GM19239 (cell line): ENCODE results near the genes ZNF236 and ATP9B.

- RRBS, result no CpG with 5 or more reads among the region's 12 CpGs
These were observed 43.2 kb downstream of the ZNF516 start for GRCh38 chr18:76451783-76452348.

DNA sequence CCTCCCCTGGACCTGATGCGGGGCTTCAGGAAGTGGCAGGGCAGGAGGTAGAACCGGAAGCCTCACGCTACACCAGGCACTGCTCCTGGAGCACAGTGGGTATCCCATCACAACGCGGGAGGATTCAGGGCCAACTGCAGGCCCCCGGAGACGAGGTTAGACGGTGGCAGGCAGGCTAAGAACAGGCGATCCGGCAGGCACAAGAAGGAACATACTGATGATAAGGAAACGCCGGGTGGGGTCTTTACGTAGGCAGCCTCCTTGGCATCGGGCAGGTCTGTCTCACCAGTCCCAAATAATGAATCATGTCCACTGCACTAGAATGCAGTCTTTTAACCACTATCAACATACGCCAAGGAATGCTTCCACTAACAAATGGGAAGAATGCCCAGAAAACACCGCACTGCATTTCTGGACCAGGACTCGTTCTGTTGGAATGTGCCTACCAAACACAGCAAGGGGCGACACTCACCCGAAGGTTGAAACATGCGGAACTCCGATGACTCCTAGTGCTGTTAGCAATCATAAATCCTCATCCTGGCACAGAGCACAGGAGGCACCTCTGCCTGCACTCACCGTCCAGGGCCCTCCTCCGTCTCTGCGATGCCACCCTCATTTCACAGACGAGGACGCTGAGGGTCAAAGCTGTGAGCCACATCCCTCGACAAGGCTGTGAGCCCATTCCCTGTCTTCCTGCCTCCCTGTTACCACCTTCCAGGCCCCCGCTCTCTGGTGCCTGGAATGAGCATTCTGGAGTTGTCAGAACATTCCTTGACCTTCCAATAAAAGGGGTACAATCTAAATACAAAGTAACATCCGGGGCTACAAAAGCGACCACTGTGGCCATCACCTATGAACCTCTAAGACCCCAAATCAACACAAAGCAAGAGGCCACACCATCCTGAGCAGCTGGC, 35.1 kb downstream of the ZNF516 start:
- RRBS, result 93% methylated on average over 9 of the region's 30 CpGs

GRCh38 chr18:76490054-76490317, 5.1 kb downstream of the ZNF516 start:
- RRBS, result no CpG with 5 or more reads among the region's 4 CpGs

DNA sequence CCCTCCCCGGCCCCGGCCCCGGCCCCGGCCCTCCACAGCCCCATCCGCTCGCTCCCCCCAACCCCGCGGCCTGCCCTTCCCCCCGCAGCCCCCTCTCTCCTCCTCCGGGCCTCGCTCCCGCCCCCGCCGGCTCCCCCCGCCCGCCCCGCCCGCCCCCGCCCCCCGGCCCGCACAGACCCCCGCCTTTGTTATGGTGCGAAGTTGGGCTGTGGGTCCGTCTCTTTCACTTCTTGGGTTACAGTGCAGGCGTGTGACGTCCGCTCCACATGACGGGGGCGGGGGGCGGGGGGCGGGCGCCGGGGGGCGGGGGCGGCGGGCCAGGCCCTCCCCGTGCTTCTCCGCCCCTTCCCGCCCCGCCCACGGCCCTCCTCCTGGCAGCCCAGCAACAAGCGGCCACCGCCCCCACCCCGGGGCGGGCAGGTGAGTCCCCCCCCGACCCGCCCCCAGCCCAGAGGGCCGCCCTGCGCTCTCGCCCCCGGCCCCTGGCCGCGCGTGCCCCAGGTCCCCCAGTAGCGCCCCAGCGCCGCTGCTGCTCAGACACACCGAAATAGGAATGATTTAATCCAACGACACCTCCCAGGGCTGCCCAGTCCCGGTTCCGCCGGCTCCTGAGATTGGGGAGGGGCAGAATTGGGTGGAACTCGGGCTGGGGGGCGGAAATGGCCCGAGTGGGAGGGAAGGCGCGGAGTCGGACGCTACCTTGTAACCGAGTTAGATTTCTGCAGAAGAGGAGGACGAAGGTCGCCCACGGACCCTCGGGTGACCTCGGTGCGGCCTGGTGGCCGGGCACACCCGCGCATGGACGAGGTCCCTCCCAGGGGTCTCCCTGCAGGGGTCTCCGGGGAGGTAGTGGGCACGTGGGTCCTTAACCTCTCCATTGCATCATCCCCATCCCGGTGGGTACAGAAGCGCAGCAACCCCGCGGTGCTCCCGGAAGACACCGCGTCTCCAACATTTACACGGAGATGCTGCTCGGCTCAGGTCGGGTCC, 3.5 kb downstream of the ZNF516 start:
- RRBS, result 2% methylated on average over 18 of the region's 92 CpGs

GRCh38 chr18:76493521-76493815, 1.6 kb downstream of the ZNF516 start:
- RRBS, result no CpG with 5 or more reads among the region's 3 CpGs

DNA sequence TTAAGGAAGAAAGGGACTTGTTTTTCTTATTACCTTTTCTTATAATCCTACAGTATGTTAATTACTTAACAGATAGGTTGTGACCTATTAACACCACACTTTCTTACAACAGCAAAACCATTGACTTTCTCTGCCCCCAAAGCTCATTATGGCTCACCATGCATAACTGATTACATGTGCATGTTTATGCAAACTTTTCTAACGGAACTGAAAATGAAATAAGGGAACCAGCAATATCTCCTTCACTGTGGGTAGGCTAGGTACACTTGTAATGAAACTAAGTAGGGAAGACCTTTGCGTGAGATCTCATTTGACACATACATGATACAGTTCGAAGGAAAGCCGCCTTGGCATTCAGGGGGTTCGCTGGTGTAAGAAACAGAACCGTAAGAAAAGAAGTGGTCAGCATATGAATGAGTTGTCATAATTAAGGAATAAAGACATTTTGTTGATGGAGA, 4.9 kb upstream of the ZNF516 start:
- RRBS, result no CpG with 5 or more reads among the region's 6 CpGs

- RRBS, result no CpG with 5 or more reads among the region's 30 CpGs
These were observed 124.4 kb upstream of the ZNF516 start for GRCh38 chr18:76619216-76620146.

DNA sequence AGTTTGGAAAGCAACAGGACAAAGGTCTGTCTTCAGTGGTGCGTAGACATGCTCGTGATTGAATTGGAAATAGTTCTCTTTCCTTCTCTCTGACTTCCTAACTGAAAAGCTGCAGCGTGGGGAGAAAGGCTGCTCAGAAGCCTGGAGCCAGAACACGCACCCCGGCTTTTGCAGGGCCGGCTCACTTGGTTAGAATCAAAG, 127.7 kb upstream of the ZNF516 start:
- RRBS, result no CpG with 5 or more reads among the region's 6 CpGs

- RRBS, result no CpG with 5 or more reads among the region's 21 CpGs
These were observed 125.0 kb upstream of the ZNF236 start for GRCh38 chr18:76697021-76698192.

GRCh38 chr18:76721124-76721613, 101.2 kb upstream of the ZNF236 start:
- RRBS, result no CpG with 5 or more reads among the region's 7 CpGs

DNA sequence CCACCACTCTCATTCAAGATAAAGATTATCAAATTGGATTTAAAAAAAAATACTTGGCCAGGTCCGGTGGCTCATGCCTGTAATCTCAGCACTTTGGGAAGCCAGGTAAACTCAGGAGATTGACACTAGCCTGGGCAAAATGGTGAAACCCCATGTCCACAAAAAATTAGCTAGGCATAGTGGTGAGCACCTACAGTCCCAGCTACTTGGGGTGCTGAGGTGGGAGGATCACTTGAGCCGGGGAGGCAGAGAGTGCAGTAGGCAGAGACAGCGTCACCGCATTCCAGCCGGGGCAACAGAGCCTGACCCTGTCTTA, 2.2 kb upstream of the ZNF236 start:
- RRBS, result 69% methylated on average over 4 of the region's 5 CpGs

DNA sequence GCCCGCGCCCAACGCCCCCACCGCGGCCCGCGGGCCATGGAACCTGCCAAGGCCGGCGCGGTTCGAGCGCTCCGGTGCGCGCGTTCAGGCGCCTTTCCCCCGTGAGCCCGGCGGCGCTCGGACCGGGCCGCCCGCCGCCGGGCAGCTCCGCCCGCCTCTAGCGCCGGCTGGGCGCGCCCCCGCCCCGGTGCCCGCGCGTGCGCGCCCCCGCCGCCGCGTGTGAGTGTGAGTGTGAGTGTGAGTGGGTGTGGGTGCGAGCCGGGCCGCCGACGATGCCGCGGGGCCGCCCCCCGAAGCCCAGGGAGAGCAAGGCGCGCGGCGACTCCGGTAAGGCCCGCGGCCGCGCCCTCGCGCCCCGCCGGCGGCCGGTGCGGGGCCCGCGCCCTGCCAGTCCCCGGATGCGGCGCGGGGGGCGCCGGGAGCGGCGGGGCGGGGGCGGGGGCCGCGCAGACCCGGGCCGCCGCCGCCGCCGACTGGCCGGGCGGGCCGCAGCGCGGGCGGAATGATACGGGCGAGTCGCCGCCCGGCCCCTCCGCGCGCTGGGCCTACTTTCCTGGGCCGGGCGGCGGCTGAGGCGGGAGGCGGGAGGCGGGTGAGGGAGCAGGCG, at the start of gene ZNF236:
ZNF236 (plus strand) TSS at position 222 of the 607 bp plus-strand sequence.
- RRBS, result 2% methylated on average over 47 of the region's 110 CpGs

GRCh38 chr18:77061830-77062152, 70.8 kb downstream of the MBP start:
- RRBS, result no CpG with 5 or more reads among the region's 7 CpGs

DNA sequence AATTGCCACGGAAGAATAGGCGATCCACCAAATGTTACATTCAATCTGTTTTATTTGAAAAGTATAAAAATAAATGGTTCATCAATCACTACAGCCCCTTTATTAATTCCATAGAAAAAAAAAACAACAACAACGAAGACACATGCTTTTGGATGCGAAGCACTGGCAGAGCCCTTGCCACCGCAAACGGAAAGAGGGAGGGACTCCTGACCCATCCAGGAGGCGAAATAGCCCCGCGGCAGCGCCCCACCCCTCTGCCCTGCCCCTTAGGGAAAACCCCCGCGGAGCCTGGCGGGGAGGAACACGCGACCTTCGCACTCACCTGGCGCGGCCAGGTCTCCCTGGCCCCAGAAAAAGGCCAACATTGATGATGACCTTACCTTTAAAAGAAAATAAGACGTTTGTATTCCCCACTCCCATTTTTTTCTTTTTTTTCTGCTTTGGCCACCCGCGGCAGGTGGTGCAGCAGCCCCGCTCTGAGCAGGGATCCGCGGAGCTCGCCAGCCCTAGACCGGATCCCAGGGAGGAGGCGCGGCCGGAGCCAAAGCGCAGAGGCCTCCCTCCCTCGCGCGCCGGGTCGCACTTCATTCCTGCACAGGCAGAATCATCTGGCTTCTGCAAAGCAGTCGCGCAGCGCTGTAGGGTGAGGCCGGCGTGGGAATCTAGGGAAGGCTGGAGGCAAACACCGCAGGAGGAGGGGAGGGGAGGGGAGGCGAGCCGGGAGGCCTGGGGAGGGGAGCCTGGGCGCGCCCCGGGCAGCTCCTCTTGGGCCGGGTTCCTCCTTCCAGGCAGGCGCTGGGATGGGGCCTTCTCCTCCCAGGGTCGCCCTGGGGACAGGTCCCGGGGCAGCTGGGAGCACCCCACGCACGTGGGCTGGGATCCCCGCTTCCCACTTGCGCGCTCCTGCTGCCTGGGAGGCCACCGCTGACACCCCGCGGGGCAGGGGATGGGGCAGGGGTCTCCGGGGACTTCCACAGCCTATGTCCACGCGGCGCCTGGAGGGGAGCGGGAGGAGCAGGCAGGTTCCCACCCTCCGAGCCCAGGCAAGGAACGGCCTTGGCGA, 45.3 kb downstream of the MBP start:
- RRBS, result 96% methylated on average over 17 of the region's 66 CpGs

- RRBS, result no CpG with 5 or more reads among the region's 13 CpGs
These were observed 24.5 kb downstream of the MBP start for GRCh38 chr18:77107842-77108654.

GRCh38 chr18:77140608-77141300, 8.2 kb upstream of the MBP start:
- RRBS, result no CpG with 5 or more reads among the region's 6 CpGs

DNA sequence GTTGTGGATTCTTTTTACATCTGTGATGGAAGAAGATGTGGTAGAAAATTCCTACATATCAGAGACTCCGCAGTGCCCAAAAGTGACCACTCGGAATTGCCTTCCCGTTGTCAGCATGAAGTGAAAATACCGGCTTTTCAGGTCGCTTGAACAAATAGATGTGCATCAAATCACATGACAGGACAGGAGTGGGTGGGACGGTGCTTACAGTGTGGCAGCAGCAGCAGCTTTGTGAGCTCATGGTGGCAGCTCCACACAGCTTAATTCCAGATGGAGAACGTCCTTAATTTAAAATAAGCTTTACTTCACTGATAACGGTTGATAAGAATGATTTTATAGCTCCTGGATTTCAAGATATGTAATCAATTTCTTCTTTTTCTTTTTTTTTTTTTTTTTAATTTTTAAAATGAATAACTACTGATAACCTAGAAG, 20.4 kb downstream of the SALL3 start:
- RRBS, result no CpG with 5 or more reads among the region's 8 CpGs

GRCh38 chr18:79068924-79070030, at the start of gene ATP9B:
Gene ATP9B, plus strand, starts transcription at chr18:79069394.
- RRBS, result 1% methylated on average over 47 of the region's 128 CpGs

DNA sequence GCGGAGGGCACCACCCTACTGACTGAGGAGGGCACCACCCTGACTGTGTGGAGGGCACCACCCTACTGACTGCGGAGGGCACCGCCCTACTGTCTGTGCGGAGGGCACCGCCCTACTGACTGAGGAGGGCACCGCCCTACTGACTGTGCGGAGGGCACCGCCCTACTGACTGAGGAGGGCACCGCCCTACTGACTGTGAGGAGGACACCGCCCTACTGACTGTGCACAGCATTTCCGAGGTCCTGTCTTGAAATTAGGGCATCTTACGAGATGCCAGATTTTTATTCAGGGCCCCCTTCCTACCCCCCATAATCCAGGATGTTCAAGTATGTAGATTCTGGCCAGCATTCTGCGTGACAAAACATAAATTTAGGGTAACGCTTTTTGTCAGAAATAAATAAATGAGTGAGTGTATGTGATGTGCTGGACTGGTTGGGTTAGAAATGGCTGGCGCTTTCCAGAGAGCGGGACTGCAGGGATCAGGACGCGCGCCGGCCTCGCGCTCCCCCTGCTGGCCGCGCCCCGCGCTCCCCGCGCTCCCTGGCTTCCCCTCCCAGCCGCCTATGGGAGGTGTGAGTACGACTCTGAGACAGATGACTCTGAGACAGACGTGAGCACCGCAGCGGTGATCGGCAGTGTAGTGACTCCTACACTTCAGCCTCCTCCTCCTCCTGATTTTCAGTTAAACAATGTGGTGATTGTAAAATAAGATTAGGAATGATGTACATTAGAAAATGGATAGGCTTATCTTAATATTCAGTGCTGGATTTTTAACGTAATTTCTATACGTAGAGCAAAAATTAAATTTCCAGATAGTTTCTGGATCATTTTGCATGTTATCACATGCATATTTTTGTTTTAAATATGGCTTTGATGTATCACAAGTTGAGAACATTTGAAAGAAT, 149.3 kb upstream of the NFATC1 start:
- RRBS, result no CpG with 5 or more reads among the region's 36 CpGs

GRCh38 chr18:79354511-79355403, 41.0 kb upstream of the NFATC1 start:
- RRBS, result no CpG with 5 or more reads among the region's 21 CpGs